Neural crest cell (in vitro differentiated cells): Measurements from ENCODE around the gene WDR72.

- PRO-cap = no peak
Observed at GRCh38 chr15:51465481-51465703, 123.9 kb downstream of the GLDN start.

GRCh38 chr15:51577061-51577401, 45.5 kb downstream of the DMXL2 start:
- PRO-cap = no peak

DNA sequence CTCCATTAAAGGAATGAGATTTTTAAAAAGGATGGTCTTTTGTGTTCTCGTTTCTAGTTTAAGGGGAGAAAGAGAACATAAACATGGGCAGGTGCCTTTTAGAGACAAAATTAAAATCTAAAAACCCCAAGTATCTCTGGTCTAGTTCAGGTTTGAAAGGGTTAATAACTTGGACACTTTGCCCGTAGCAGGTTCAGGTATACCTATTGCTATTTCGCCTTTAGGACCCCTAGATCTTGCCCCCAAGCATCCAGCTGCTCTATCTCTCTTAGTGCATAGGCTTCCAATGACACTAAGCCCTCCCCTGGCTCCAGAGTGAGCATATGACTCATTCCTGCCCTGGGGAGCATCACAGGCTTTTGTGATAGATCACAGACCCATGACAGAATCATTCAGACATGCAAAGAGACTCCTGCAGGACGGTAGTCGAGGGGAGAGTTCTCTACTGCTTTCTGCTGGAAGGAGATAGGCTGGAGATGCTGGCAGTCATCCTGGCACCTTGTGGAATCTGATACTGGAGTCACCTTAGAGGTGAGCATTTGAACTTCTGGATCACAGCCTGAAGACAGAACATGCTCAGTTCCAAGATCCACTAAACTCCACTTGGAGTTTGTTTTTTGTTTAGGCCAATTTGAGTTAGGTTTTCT, 11.2 kb downstream of the LYSMD2 start:
- PRO-cap = no peak

DNA sequence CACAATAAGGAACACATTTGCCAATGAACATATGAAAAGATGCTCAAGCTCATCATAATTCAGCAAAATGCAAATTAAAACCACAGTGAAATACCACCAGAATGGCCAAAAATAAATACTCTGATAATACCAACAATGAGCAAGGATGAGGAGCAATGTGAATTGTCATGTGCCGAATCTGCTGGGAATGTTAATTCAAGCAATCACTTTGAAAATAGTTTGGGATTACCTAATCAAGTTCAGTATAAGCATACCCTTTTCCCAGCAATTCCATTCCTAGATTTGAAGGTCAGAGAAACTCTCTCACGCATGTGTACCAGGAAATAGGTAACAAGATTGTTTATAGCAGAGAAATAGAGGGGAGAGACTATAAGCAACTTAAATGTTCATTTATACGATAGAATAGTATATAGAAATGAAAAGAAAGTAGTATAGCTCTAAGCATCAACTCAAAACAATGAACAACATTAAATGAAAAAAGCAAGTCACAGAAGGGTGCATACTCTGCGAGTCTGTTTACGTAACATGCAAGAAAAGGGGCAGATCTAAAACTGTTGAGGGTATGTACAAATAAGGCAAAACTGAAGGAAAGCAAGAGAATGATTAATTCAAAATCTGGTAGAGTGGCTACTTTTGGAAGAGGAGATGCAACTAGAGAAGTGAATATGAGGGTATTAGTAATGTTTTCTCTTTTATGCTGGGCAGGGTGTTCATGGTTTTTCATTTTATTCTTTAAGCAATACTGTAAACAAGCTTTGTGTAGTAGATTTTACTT, 27.4 kb downstream of the TMOD3 start:
- PRO-cap = no peak

DNA sequence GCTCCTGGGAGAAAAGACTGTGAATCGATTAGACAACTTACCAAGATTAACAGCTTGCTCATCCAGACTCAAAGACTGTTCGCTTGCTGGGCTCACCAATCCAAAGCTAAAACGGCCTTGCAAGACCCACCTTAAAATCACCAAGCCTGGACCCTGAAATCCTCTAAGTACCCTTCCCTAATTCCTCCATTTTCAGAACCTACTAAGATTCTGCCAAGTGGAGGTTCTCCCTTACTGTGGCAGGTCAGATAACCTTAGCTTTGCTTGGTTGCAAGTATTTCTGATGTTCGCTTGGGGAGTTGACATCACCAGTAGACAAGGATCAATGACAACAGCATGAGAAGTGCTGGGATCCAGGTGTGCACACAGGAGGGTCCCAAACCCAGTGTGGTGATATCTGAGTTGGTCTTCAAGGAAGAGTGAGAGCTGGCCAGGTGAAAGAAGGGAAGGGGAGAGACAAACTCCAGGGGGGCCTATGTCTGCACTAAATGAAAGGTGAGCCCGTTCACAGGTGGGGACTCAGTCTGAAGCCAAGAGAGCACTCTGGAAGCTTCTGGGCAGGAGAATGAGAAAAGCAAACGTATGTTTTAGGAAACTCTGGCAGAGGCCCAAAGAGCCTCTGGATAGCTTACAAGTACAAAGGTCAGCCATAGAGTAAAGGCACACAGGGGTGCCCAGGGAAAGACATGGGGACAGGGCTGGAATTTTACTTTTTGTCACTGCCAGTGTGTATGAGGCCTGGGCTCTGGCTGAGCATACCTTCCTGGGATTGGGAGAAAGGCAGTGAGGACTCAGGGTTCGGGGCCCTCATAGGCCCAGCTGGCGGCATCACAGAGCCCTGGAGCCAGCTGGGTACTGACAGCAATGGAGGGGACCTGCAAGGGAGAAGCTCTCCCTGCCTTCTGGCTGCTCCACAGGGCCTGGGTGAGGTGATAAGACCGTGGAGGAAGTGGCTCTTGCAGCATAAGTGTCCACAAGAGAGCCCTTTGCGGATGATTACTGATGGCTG, 24.7 kb upstream of the BCL2L10 start:
- PRO-cap = no peak

- PRO-cap = no peak
Observed at GRCh38 chr15:52178248-52178945, 12.8 kb downstream of the GNB5 start.

DNA sequence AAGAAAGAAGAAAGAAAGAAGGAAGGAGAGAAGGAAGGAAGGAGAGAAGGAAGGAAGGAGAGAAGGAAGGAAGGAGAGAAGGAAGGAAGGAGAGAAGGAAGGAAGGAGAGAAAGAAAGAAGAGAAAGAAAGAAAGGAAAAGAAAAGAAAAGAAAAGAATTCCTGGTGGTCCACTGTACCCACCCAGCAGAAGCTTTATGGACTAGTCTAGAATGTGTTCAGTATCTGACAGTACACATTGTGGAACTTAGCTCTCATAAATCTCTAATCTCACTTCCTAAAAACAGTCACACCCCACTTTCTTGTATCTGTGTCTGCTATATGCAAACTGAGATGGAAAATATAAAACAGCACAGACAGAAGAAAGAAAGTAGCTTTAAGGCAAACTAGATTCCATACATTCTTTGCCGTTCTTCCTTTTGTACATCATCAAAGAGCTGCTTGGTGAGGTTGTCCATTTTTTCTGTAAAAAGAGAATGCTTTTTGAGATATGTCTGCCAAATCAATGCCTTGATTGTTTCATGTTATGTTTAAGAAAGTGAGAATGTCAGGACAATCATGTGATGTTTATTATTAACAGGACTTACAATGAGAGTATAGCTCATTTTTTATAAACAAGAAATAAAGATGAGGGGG, 41.1 kb upstream of the GNB5 start:
- PRO-cap = no peak

- PRO-cap = no peak
Observed at GRCh38 chr15:52294733-52295431, 722 bp downstream of the MYO5C start.

GRCh38 chr15:52378925-52380093, 83.7 kb upstream of the MYO5C start:
- PRO-cap = no peak

DNA sequence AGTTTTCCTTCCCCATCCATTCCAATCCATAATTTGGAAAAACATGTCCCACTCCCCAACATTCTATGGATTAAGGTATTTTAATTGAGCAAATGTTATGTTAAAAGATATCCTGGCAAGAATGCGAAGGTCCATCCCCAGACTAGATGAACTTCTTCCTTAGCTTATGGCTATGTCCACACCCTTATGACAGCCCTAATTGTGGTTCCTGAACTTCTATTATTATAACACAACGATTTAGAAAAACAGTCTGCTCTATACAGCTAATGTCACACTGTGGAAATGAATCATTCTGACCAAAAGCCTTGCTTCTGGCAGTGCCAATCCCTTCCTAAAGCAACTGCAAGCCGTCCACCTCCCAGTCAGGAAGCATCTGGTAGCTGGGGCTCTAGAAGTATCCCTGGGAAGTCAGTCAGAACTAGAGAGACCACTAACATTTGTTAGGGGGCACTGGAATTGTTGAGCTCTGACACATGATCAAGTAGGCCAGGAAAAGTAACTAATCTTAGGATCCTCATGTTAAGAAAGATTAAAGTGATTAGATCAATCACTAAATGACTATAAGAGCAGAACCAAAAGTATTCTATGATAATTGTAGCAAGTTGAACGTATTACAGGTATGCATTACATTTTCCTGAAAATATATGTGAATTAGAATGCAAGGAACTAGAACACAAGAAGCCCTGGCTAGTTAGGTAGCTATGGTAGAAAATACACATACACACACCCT, 44.9 kb downstream of the MYO5A start:
- PRO-cap = no peak

DNA sequence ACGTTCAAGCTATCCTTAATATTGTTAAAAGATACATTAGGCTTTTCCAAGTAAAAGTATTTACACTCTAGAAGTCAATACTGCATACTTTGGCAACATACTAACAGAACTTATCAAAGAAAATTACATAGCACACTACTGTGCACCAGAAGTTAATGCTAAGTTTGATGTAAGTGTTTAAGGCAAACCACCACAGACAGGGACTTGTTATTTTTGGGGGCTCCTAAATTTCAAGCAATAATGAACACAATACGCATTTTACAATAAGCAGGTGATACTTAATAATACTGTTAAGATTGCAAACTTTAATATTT, 1.6 kb downstream of the ARPP19 start:
- PRO-cap = no peak

DNA sequence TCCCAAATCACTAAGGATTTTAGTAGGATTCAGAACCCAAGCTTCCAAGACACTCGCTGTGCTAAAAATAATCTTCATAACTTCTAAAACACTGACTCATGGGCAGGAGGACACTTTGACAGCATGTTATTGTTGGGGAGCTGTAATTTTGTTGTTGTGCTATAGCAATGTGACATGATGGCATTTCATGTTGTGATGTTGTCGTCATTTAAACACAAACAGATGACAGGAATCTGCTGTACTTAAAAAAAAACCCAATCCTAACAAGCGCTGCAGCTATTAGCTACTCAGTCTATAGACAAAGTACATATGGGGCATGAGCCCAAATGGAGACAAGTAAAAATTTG, 781 bp upstream of the ATOSA start:
- PRO-cap = no peak

DNA sequence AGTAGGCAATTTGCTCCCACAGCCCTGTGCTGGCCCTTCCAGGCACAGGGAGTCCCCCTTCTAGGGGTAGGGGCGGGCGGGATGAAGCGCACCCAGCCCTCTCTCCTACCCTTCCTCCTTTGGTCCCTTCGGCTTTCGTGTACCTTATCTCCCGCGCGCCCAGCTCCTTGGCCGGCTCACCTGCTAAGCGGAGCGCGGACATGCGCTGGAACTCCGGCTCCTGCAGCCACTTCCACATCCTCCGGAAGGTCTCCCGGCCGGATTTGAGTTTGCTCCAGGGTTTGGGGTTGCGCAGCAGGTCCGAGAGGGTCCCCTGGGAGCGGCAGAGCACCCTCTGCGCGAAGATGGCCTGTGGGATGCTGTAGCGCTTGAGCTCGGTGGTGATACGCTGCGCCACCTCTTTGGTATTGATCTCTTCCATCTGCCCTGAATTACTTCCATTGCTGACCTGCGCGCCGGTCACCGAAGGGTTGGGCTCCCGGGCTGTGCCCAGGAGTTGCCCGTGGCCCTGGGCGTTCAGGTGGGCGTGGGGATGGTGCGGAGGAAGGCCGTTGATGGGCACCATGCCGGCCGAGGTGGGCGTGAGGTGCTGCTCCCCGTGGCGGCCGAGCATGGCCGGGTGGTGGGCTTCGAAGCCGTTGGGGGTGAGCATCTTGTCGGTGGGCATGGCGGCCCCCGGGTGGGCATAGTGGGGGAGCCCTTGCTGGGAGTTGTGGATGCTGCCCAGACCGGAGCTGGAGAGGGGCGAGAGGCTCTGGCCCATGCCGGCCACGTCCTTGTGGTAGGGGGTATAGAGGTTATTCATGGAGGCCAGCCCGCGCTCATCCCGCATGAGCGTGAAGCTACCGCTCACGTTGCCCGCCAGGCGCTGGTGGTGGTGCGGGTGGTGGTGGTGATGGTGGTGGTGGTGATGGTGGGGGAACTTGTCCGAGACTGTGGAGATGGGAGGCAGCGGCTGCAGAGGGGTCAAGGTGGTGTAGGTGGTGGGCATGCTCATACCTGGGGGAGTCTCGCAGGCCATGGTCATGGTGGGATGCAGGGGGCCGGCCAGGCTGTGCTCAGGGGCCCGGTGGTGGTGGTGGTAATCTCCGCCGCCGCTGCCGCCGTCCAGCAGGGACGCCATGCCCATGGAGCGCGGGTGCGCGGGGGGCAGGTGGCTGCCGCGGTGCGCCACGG, 1.1 kb downstream of the ONECUT1 start:
- PRO-cap = no peak

DNA sequence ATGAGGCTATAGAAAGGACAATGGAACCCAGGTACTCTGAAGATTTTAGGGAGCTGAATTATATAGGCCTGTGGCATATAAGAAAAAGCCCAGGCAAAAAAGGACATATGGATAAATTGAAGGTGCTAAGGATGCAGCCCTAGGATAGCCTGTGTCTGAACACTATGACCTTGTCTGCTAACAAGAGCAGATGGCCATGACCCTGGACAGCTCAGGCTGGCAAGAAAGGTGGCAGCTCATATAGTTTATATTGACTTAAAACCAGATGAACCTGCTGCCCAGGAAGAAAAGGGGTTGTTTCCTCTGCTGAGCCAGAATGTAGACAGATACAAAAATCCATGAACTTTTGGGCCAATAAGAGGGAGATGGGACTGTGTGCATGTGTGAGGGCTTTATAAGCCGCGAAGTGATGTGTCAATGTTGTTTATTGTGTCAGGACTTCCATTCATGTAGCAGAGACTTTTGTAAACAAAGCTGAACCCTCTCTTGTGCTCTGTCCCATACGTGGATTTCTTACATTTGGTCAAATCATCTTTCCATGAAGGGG, 321.4 kb downstream of the WDR72 start:
- PRO-cap = no peak

- PRO-cap = no peak
Observed at GRCh38 chr15:53714467-53715052, 44.9 kb downstream of the WDR72 start.

GRCh38 chr15:53759389-53759950, at the start of gene WDR72:
Gene WDR72 (minus strand): TSS chr15:53759663.
- PRO-cap = unidirectional peak, plus-strand start at chr15:53759570

DNA sequence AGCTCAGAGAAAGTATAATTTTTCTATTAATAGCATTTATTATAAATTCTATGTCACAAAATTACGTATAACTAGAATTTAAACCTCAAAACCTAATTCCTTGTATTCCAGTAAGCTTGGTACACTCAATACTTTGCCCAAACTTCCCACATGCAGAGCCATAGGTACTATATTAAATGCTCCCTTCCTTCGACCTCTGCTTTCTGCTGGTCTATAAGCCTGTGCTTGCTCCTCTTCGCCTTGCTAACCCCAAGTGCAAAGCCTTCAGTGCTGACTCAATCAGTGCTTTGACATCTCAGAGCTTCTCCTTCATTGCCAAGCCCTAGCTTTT, 379.1 kb downstream of the RSL24D1 start:
- PRO-cap = no peak

- PRO-cap = no peak
Observed at GRCh38 chr15:55014910-55015251, 181.9 kb downstream of the RSL24D1 start.

DNA sequence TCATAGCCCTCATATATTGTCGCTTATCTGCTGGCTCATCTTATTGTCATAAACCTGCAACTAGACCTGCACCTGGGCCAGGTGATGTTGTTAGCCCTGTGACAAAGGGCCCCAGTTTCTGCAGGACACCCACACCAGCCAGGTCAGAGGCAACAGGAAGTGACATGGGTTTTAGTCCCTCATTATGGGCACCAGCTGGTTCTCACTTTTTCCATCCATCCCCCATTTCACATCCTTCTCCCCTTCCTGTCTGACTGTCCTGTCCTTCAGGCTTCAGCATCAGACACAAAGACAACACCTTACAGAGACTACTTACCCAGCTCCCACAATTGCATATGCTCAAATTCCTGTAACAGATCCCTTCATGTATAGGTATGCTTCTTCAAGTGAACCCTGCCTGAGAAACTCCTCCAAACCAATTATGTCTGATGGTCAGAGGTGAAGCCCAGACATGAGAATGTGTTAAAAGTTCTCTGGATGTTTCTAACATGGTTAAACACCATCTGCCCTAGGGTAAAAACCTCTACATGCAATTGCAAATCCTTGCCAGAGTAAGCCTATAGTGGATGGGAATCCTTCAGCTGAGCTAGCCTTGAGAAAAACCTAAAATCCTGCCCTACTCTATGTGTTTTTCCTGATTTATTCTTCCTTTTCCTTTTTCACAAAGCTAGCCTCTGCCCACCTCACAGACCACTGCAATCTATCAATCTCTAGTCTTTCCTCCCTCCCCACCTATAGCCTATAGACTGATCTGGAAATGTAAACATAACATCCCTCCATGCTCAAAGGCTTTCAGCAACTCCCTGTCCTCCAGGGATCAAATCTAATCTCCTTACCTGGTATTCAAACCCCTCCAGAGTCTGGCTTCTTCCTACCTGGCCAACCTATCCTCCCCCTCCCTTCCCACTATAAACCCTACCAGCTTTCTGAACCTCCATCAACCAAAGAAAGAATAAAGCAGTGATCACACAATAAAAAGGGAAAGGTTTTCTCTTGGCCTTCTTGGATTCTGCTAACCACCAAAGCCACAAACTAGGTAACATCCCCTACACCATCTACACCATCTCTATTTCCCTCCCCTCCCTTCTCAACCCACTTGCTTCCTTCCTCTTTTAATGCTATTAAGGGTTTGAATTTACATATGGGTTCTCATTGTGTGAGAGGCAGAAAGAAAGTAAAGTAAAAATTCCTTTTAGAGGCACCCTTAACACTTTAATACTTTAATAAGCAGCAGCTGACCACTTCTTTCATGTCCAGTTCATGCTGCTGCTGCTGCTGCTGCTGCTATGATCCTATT, 25.4 kb upstream of the RSL24D1 start:
- PRO-cap = no peak

DNA sequence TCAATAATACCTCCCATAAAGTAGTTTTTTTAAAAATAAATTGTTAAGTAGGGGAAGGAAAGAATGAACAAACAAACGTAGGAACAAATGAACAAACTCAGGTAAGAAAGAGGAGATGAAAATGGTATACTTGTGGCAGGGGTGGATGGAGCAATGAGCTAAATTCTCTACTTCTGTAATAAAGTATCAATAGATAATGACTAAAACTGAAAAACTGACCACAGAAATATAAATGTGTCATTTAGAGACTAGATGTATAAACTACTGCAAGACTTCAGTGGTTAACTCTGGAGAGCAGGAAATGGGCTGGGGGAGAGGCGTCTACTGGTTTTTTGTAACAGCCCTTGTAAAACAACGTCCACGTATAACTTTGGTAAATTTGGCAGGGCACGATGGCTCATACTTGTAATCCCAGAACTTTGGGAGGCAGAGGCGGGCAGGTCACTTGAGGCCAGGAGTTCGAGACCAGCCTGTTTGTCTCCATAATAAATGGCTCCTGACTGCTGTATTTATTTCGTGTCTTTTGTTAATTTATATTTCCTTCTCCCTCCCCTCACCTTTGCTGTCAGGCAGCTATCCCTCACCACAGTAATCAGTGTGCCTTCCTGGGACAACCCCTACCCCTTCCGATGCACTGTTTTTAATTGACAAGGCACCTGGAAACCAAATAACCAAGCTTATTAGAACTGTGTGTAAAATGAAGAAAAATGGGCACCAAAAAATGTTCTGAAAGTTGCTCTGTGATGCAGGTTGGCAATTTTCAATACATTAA, 12.4 kb downstream of the RAB27A start:
- PRO-cap = no peak